Omental fat pad (tissue), 4 donors: ENCODE results near the genes XPNPEP3 and CENPM.

GRCh38 chr22:40856780-40857851 lies at the start of gene XPNPEP3:
Gene XPNPEP3, plus strand, starts transcription at chr22:40857148.
- PRO-cap, result unidirectional peak, plus-strand start at chr22:40857101
- RAMPAGE, long total RNA, 4 experiments, result start-site peak on the plus strand in 3 of 4 experiments, at chr22:40857097-40857159 at its widest, 62 to 295 reads per replicate

DNA sequence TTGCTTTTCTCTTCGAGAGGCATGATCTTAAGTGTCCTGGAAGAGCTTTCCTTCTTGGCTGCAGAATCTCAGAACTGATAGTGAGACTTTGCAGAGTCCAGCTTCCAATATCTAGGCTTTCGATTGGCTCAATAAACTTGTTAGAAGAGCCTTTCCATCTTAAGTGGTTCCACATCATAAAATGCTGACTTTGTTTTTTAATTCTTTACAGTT lies 15.5 kb upstream of the DNAJB7 start:
- PRO-cap, result no peak
- RAMPAGE, long total RNA, 4 experiments, result no peak in any of the 4 experiments

GRCh38 chr22:40972966-40973599 lies 21.9 kb downstream of the RBX1 start:
- PRO-cap, result no peak
- RAMPAGE, long total RNA, 4 experiments, result no peak in any of the 4 experiments

DNA sequence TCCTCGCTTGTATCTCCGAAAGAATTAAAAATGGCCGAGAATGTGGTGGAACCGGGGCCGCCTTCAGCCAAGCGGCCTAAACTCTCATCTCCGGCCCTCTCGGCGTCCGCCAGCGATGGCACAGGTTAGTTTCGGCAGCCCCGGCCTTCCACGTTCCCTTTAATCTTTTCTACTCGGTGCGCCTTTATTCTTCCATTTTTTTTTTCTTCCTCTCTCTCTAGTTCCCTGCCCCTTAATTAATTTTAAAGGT lies 508 bp downstream of the EP300 start:
- PRO-cap, result no peak
- RAMPAGE, long total RNA, 4 experiments, result no peak in any of the 4 experiments

DNA sequence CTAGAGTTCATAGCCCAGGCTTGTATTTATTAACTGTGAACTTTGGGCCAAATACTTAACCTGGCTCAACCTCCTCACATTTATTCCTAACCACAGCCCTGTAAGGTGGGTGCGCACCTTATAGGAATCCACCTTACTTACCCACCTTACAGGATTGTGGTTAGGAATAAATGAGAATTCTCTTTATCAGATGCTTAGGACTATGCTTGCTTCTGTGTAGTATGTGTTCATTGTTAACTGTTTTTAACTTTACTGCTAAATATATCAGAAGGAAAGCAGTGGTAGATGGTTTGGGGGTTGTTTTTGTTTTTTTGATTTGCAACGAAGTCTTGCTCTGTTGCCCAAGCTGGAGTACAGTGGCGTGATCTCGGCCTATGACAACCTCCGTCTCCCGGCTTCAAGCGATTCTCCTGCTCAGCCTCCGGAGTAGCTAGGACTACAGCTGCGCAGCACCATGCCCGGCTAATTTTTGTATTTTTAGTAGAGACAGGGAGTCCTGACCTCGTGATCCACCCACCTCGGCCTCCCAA lies 6.4 kb downstream of the EP300 start:
- PRO-cap, result no peak
- RAMPAGE, long total RNA, 4 experiments, result no peak in any of the 4 experiments

- PRO-cap, result no peak
- RAMPAGE, long total RNA, 4 experiments, result no peak in any of the 4 experiments
Measured at GRCh38 chr22:41152082-41152689, 52.9 kb upstream of the L3MBTL2 start.

- PRO-cap, result no peak
- RAMPAGE, long total RNA, 4 experiments, result no peak in any of the 4 experiments
Measured at GRCh38 chr22:41344463-41344872, 37.3 kb upstream of the TEF start.

DNA sequence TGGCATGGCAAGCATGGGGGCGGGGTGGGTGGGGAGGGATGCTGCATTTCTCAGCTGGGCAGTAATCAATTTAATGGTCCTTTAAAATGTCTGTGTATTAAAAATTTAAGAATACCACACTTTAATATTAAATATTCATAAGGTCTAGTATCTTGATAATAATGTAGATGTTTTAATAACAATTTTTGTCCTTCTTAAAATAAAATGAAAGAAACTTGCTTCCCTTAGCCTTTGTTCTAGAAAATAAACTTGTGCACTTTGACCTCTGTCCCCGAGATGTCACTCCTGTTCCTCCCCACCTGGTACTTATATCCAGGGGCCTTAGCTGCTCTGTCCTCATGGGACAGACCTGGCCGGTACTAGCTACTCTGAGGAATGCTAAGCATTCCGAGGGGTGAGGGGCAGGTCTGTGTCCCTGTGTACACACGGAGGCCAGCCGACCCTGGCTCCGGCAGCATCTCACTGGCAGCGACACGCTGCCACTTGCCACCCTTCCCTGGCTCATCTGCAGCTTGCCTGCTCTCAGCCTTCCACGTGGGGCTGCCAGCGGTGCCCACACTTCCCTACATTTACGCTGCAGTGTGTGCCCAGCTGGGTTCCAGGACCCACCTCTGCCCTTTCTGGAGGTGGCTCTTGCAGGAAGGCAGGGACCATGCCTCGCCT lies 21.7 kb upstream of the TEF start:
- PRO-cap, result no peak
- RAMPAGE, long total RNA, 4 experiments, result no peak in any of the 4 experiments

DNA sequence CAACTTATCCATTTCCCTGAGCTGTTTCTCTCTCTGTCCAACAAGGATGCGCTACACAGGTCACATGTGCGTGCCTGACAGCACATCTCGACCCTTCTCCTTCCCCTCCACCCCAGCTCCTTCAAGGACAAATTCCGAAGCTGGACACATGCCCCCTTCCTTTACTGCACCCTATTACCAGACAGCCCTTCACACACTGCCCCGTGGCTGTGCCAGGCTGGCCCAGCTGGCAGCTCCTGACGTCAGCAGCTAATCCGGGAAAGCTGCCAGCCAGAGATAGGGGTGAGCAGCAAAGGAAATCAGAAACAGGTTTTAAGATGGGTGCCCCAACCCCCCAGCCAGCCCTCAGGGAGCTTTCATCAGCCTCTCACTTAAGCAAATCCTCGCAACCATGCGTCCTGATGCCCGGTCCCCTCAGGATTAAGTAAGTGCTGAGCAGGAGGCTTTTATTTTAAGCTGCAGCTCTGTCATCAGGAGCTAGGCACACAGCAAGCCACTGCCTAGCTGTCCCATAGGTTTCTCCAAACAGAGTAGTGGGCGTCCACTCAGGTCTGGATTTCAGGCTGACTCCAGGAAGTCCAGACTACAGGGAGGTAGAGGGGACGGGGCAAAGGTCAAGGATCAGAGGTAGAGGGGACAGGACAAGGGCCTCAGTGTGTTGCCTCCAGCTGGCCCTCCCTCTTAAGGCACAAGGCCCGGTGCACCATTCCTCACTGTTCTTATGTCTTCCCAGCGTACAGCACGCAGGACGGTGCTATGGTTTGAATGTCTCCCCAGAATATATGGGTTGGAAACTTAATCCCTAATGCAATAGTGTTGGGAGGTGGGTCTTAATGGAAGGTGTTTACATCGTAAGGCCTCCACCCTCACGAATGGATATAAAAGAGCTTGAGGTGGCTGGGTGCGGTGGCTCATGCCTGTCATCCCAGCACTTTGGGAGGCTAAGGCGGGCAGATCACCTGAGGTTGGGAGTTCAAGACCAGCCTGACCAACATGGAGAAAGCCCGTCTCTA lies 20.5 kb downstream of the TEF start:
- PRO-cap, result no peak
- RAMPAGE, long total RNA, 4 experiments, result no peak in any of the 4 experiments

- PRO-cap, result no peak
- RAMPAGE, long total RNA, 4 experiments, result no peak in any of the 4 experiments
Measured at GRCh38 chr22:41410166-41410843, 28.6 kb downstream of the TEF start.

GRCh38 chr22:41523460-41524288 lies 20.6 kb downstream of the POLR3H start:
- PRO-cap, result no peak
- RAMPAGE, long total RNA, 4 experiments, result no peak in any of the 4 experiments

DNA sequence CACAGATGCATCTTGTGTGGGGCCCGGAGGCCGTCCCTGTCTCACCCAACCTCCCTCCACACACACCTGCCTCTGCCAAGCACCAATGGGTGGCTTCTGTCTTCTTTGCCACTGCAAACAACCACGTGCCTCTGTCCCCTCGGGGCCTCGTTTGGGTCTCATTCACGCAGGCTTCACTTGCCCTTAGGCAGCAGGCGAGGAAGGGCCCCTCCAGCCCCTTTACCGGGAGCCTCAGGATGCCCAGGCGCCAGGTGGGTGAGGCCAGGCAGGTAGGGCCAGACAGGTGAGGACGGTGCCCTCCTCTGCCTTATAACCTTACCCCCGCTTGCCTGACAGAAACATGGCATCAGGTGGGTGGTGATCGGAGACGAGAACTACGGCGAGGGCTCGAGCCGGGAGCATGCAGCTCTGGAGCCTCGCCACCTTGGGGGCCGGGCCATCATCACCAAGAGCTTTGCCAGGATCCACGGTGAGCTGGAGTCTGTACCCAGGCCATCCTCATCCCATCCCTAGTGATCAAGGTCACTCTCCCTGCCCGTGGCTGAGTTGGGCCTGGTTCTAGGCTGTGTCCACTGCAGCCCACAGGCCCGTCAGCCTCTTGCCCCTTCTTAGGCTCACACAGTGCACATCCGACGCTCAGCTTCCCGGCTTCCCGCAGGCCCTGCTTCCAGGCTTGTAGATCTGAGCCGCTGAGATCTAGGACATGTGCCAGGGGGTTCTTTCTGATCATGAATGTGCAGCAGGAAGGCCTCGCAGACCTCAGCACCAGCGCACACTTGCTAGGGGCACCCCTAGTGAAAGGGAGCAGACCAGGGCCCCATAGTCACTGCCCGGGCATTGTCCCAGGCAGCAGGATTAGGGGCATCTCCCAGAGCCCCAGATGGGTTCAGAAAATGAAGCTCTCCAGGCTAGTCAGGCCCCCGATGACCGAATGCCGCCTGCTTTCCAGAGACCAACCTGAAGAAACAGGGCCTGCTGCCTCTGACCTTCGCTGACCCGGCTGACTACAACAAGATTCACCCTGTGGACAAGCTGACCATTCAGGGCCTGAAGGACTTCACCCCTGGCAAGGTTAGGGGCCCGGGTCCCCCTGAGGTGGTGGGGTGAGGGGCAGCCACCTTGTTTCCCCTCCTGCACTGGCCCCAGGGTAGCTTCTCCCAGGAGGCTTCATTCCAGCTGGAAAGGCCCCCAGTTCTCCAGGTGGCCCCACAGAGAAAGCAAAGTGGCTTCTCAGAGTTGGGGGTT lies 16.9 kb downstream of the POLR3H start:
- PRO-cap, result no peak
- RAMPAGE, long total RNA, 4 experiments, result no peak in any of the 4 experiments

GRCh38 chr22:41551023-41551305 lies 6.7 kb upstream of the POLR3H start:
- PRO-cap, result no peak
- RAMPAGE, long total RNA, 4 experiments, result no peak in any of the 4 experiments

- PRO-cap, result no peak
- RAMPAGE, long total RNA, 4 experiments, result no peak in any of the 4 experiments
Measured at GRCh38 chr22:41613389-41613981, 7.4 kb downstream of the DESI1 start.

DNA sequence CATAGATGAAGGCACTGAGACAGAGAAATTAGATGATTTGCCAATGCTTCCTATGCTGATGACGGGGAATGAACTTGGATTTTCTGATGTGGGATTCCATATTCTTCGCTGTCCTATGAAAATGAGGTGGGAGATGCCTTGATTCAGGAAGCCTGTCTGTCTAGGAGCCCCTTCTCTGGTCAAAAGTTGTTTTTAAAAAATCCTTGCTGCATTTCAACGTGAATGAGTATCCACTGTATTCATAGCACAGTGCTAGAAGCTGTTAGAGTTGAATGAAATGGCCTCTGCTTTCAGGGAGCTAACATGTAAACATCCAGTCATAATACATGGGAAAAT lies 12.3 kb downstream of the SREBF2 start:
- PRO-cap, result no peak
- RAMPAGE, long total RNA, 4 experiments, result no peak in any of the 4 experiments

DNA sequence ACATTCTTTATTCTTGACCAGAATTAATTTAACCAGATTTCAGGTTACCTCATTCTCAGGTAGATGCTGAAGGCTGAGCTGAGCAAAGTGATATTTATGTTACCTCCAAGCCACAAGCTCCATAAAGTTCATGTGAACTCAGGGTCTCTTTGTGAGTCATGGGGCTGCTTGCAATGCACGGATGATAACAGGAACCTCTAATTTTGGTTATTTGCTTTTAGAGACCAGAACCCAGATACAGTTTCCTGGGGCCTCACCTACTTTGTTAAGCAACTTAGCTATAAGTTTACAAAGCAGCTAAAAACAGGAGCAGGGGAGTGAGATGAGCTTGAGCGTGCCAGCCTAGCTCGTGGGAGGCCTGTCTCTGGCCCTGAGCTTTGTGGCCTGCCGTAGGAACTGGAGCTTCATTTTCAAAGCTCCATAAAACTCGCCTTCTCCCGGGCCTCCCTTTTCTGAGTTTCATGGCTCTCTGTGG lies 29.2 kb downstream of the SREBF2 start:
- PRO-cap, result no peak
- RAMPAGE, long total RNA, 4 experiments, result no peak in any of the 4 experiments

GRCh38 chr22:41864733-41865809 lies 32.2 kb downstream of the SREBF2 start:
- PRO-cap, result no peak
- RAMPAGE, long total RNA, 4 experiments, result no peak in any of the 4 experiments

GRCh38 chr22:41898718-41899609 lies 15.9 kb downstream of the SHISA8 start:
- PRO-cap, result no peak
- RAMPAGE, long total RNA, 4 experiments, result start-site peak on the plus strand in 1 of 4 experiments, at chr22:41898662-41899288 at its widest, 8 reads per replicate

DNA sequence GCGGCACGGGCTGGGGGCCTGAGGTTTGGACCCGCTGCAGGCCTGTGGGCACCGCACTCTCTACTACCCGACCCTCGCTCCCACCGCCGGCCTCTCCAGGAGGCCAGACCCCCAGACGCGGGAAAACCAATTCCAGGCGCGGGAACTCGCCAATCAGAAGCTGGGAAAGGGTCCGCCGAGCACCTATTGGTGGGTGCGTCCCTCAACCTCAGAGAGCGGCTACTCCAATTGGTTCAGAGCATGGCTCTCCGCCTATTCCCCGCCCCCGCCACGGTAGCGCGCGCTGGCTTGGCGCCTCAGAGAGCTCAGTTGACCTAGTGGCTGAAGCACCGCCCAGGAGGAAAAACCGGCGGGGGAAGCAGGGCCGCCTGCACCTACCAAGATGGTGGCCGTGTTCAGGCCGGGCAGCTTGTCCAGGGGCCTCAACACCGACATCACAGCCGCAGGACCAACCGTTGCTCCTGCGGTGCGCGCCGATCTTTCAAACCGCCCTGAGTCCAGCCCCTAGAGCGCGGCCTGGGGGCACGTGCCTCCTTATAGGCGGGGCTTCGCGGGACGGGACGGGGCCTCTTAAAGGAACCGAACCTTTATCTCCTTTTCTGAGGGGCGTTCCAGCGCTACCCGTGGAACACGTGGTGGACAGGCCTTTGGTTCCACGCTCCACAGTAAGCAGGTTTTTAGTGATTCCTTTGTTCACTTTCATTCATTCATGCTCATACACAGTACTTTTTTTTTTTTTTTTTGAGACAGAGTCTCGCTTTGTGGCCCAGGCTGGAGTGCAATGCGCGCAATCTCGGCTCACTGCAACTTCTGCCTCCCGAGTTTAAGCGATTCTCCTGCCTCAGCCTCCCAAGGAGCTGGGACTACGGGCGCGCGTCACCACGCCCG lies at the start of gene CENPM:
Gene CENPM, minus strand, starts transcription at position 511 of the 888 bp plus-strand sequence.
- PRO-cap, result no peak
- RAMPAGE, long total RNA, 4 experiments, result start-site peak on the minus strand in 1 of 4 experiments, centred at position 503 of the sequence, 28 reads per replicate

DNA sequence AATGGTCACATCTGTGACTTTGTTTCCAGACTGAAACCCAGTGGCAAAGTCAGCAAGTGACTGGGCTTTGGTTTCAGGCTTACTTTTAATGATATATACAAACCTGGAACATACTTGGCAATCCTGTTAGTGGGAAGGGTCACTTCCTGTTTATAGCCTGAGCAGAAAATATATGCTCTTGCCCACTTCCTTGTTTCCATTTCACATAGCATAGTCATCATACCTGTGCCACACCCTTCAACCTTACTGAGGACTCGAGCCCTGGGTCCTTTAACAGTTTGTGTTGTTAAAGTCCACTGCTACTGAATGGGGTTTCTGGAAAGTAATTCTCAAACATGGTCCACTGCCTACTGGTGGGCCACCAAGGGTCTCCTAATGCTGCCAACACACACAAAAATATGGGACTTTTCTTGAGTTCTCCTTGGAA lies 23.9 kb downstream of the WBP2NL start:
- PRO-cap, result no peak
- RAMPAGE, long total RNA, 4 experiments, result no peak in any of the 4 experiments